A673 (cell line): ENCODE data around the genes SEMA5A, DAP and DNAH5.

DNA sequence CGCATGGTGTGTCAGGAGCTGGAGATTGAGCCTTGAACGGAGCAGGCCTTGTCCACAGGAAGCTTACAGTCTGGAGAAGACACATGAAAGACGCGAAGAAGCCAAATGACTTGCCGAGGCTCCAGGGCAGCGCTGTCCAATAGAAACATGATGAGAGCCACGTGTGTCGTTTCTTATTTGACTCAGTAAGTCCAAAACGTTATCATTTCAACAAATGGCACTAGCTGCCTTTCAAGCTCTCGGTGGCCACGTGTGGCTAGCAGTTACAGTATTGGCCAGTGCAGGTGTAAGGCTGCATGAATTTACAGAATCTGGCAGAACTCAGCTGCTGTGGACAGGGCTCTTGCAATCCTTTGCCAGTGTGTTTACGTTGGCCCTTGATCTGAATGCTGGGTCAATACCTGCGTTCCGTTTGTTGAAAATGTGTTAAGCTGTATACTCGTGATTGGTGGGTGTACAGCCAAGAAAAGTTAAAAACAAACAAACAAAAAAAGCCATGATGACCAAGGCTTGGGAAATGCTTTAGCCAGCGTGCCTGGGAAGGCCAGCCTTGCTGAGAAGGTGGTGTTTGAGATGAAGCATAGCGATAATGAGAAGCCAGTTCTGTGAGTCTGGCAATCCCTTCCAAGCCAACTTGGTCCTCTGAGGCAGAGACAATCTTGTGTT lies 601 bp upstream of the CFAP90 start:
- PRO-cap, result no peak

GRCh38 chr5:7871492-7871919 lies 2.6 kb downstream of the MTRR start:
- PRO-cap, result no peak

DNA sequence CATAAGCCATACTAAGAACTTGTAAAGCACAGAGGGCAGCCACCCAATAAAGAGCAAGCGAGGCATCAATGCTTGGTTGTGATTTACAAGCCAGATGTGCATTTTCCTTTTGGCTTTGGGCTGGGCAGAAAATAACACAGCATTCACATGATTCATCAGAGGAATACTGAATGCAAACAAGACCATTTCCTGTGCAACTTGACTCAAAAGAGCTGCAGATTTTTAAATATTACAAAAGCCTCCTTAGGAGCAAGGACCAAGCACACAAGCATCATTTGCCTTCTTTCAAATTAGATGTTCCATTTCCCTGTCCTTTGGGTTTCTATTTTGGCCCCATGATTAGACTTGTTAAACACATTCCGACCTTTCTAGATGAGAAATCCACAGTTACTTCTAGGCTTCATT lies 207.9 kb downstream of the SEMA5A start:
- PRO-cap, result no peak

- PRO-cap, result no peak
Observed at GRCh38 chr5:9408721-9409230, 137.1 kb downstream of the SEMA5A start.

DNA sequence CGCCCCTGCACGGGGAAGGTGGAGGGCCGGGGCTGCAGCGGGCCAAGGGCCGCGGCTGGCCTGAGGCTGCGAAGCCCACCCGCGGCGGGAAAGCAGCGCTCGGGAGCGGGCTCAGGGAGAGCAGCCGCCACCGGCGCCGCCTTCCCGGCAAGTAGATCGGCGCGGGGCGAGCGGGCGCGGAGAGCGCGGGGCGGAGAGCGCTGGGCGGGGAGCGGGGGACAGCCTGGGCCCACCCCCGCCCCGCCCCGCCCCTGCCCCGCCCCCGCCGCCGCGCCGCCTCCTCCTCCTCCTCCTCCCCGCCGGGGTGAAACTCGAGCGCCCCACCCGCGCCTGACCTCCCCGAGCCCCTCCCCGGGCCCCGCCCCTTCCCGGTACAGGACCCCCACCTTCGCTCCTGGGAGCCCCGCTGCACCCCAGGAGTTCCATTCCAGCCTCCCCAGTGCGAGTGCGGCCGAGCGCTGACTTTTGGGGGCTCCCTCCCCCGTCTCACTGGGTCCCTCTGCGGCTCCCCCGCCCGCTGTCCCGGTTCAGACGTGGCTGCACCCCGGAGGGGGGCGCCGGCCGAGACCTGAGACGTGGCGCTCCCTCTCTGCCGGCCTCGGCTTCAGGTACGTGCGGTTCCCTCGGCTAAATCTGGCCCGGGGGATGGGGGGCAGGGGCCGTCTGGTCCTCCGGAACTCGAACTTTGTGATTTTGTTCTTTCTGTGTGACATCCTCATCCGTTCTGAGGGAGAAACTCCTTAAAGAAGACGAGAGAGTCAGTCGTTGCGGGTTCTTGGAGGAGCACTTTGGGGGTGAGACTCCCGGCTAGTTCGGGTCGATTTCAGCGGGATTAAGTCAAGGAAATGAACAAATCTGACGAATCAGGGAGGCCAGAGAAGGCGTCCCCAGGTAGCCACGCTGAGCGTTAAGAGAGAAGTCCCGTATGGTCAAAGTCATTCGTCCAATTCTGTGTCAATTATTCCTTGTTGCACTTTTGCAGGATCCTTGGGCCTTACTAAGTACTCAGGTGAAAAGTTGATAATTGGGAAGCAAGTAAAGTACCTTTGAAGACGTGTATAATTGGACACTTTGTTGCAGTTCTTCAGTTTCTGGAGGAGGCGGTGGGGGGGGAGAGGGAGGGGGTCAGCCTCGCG lies at the start of gene SEMA5A:
SEMA5A (minus strand) TSS at position 153 of the 1,136 bp plus-strand sequence.
- PRO-cap, result unidirectional peak, minus-strand start at position 153 of the sequence

- PRO-cap, result no peak
Observed at GRCh38 chr5:10198480-10198969, 51.2 kb downstream of the ATPSCKMT start.

DNA sequence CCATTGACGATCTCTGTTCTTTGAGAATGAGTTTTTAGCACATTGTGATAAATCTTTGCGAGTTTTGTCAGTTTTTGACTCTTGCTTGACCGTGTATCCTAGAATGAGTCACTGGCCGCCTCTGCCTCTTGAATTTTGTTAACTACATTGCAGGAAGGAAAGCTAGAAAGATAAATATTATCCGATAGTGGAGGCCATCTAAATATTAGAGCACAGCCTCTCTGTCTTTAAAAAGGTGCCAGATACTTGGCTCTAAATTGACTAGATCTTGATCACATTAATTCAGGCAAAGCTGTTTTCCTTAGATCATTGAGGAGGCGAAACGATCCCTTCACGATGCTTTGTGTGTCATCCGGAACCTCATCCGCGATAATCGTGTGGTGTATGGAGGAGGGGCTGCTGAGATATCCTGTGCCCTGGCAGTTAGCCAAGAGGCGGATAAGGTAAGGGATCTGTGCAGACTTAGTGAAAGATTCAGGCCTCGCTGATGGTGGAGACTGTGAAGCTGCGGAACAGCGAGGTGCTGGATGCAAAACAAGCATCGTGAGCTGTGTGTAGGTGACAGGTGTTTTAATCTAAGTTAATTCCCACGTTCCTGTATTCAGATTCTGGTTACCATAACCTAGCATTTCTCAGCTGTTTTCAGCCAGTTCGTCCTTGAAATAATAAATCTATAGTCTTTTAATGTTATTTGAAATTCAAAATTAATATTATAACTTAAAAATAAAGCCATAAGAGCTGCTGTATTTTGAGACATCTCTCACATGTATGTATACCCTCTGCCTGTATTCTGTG lies 12.3 kb downstream of the CCT5 start:
- PRO-cap, result no peak

DNA sequence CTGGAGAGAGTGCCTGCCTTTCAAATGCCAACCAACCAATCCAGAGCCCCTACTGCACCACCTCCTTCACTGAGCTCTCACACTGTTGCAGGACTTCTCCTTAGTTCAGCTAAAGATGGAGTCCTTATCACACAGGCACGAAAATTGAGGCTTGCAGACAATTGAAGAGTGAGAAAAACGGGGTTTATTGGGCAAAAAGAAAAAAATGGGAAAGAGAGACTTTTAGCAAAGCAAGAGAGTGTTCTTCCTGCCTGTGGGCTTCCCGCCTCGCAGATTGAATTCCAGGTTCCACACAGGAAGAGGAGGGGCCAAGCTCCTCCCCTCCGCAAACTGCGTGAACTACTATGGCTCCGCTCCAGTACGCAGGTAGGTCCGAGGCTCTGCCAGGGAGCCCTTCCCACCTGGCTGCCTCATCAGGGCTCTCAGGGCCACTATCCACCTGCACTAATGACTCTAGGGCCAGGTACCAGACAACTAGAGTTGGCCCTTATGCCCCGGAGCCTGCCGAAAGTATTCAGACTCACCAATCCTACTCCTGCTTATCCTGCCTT lies 8.4 kb upstream of the CMBL start:
- PRO-cap, result no peak

- PRO-cap, result no peak
Observed at GRCh38 chr5:10351418-10351991, 2.0 kb upstream of the MARCHF6 start.

GRCh38 chr5:10564471-10564604 lies 468 bp downstream of the ANKRD33B start:
- PRO-cap, result no peak

GRCh38 chr5:10590492-10591244 lies 26.8 kb downstream of the ANKRD33B start:
- PRO-cap, result no peak

- PRO-cap, result no peak
Observed at GRCh38 chr5:10601895-10602891, 38.3 kb downstream of the ANKRD33B start.

DNA sequence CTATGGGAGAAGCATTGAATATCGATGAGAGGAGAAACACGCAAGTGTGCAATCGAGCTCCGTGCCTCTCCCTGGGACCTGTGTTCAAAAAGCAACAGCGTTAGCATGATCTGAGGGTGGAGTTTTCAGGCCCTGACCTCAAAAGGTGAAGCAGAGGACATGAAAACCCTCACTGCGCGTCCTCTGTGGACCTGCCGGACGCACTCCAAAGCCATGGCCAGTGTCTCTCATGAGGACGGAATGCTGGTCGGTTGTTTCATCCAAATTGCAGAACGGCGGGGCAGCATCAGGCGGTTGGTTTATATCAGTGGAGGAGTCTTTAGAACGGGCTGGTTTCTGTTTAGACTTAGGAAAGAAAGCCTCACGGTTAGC lies 67.8 kb downstream of the ANKRD33B start:
- PRO-cap, result no peak

GRCh38 chr5:10699837-10700514 lies 61.1 kb downstream of the DAP start:
- PRO-cap, result no peak

GRCh38 chr5:10760547-10761638 lies at the start of gene DAP:
DAP (minus strand) TSS chr5:10761234.
- PRO-cap, result bidirectional peak, plus-strand start at chr5:10761036, minus-strand start at chr5:10761042; bidirectional peak, plus-strand start at chr5:10761468, minus-strand start at chr5:10761222

GRCh38 chr5:11013605-11014093 lies 252.6 kb upstream of the DAP start:
- PRO-cap, result no peak

GRCh38 chr5:11549283-11549546 lies 355.0 kb downstream of the CTNND2 start:
- PRO-cap, result no peak

DNA sequence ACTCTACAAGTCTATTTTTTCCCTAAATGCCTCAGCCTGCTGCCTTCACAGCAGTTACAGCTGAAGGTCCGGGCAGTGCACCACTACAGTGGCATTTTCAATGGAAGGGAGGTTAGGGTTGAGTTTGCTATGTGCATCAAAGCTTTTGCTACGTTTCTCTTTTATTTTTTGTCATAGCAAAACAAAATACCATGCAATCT lies 193.7 kb downstream of the CTNND2 start:
- PRO-cap, result no peak

GRCh38 chr5:11902118-11902825 lies 2.0 kb downstream of the CTNND2 start:
- PRO-cap, result no peak

GRCh38 chr5:13944407-13944906 lies at the start of gene DNAH5:
DNAH5 (minus strand) TSS chr5:13944688.
- PRO-cap, result no peak